SEM (cell line): ENCODE data around the gene RIPOR3.

GRCh38 chr20:50450880-50452069 lies 58.9 kb upstream of the PTPN1 start:
- PRO-cap = unidirectional peak, plus-strand start at chr20:50451173

GRCh38 chr20:50567913-50568298 lies 57.7 kb downstream of the PTPN1 start:
- PRO-cap = no peak

DNA sequence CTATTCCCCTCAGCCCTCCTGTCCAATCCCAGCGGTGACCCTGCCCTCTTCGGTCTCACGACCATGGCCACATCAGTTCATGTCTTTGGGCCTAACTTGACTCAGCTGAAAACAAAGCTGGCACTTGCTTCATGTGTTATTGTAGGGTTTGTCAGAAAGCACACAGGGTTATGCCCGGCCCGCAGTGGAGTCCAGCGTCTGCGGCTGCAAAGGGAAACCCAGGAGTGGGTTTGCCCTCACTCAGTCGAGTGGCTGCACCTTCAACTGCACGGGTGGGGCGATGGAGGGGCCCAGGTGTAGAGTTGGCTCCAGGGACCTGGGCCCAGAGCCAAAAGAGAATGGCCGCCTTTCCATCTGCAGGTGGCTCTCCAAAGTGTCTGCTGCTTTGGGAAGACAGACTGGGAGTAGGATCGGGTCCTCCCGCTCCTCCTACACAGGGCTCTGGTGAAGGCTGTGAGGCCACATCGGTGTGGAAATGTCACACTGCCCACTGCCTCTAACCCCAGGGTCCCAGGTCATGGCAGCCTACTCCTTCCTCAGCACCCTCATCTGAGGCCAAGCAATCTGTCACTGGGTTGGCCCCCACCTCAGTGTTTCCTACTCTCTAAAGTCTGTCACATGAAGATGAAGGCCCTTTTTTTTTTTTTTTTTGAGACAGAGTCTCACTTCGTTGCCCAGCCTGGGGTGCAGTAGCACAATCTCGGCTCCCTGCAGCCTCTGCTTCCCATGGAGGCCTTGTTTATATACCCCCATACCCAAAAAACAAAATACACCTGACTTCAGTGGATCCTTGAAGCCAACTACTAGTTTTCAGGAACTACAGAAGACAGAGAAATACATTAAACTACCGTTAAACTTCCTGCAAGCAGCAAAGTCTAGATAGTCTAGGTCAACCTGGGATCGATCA lies 80.3 kb downstream of the PTPN1 start:
- PRO-cap = no peak

DNA sequence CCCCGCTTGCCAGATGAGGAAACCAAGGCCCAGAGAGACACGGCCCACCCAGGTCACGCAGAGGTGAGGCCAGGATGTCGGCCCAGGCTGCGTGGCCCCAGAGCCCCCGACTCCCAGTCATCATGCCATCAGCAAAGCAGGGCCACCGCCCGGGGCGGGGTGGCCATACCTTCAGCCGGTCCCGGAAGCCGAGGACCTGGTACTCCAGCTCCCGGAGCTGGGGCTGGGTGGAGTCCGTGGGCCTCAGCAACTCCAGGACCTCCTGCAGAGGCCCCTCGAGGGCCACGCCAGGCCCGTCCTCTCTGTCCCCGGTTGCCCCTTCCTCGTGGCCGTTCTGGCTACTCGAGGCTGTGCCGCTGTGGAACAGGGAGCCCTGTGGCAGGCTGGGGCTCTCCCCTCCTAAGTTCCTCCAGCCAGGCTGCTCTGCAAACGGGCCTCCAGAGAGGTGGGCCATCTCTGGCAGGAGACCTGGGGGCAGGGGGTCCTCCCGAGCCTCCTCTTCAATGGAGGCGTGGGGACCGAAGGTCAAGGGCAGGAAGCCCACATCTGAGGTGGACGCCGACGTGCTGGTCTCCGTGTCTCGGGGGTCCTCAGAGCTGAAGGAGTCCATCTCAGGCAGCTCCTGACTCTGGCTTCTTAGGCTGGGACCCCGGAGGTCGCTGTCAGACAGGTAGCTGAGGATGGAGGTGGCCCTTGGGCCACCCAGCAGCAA lies 89.3 kb downstream of the RIPOR3 start:
- PRO-cap = no peak

DNA sequence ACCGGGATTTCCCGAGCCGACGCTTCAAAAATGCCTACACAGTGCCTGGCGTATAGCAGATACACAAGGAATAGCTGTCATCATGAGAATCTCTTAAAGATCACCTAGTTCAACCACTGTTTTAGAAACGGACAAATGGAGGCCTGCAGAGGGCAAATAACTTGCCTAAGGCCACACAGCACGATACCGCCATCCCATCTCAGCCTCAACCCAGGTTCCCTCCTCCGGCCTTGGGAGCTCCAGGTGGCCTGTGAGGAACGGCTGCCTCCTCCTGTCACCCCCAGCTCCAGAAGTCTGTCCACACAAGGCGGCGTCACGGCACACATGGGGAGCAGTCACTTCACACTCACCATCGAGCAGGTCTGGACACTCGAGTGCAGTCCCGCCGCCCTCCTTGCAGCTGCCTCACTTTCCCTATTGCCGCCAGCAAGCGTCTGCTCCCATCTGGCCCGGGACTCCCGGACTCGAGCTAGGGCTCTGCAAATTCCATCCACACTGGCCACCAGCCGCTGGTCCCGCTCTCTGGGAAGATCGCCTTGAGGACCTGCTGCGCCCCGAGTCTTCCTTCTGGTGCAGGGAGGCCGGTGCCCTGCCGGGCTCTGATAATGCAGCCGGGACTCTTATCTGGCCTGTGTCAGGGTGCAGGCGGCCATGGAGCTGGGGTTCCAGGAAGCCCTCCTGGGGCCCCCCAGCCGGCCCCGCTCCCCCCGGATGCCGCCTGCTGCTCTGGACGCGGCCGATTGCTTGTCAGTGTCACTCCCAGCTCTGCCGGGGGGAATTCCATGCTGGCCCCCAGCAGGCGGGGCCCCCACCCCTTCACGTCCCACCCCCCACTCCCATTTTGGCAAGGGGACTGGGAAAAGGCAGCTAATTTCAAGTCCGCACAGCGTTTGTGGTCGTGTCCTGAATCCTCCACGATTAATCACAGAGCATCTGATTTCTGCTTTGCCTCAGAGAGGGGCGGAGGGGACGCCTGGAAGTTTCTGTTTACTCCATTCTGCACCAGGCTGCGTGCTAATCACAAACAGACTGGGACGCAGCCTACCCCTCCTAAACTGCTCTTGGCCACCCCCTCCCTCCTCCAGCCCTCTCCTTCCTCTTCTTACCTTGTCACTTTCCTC lies at the start of gene RIPOR3:
RIPOR3 (minus strand) TSS at position 767 of the 1,121 bp plus-strand sequence.
- PRO-cap = no peak

- PRO-cap = no peak
These were observed 3.4 kb upstream of the PARD6B start for GRCh38 chr20:50727844-50728540.

DNA sequence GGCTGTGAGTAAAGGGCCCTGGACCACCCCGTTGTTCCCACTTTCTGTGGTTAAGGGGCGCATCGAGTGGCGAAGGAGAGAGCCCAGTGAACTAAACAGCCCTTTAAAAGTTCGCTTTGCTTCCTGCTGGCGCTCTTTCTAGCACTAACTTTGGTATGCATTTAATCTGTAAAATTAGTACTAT lies 723 bp downstream of the PARD6B start:
- PRO-cap = no peak

GRCh38 chr20:50732395-50732841 lies 1.0 kb downstream of the PARD6B start:
- PRO-cap = no peak

DNA sequence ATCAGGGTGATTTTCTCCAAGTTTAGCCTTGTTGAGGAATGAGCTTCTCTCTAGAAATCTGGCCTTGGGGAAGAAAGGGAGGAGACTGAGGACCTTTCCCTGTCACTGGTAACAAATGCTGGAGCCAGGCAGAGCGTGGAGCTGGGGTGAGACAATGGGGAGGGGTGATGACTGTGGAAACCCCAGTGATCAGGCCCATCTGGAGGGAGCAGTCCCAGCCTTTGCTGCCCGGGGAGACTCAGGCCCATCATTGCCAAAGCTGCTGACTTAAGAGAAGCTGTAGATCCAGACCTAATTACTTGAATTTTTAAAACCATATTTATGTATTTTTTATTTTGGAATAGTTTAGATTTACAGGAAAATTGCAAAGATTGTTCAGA lies 31.3 kb downstream of the BCAS4 start:
- PRO-cap = no peak

- PRO-cap = no peak
These were observed 39.8 kb downstream of the ADNP start for GRCh38 chr20:50891093-50892097.

GRCh38 chr20:50955110-50955337 lies 3.3 kb downstream of the DPM1 start:
- PRO-cap = no peak

GRCh38 chr20:50982539-50982711 lies 23.8 kb downstream of the MOCS3 start:
- PRO-cap = no peak

DNA sequence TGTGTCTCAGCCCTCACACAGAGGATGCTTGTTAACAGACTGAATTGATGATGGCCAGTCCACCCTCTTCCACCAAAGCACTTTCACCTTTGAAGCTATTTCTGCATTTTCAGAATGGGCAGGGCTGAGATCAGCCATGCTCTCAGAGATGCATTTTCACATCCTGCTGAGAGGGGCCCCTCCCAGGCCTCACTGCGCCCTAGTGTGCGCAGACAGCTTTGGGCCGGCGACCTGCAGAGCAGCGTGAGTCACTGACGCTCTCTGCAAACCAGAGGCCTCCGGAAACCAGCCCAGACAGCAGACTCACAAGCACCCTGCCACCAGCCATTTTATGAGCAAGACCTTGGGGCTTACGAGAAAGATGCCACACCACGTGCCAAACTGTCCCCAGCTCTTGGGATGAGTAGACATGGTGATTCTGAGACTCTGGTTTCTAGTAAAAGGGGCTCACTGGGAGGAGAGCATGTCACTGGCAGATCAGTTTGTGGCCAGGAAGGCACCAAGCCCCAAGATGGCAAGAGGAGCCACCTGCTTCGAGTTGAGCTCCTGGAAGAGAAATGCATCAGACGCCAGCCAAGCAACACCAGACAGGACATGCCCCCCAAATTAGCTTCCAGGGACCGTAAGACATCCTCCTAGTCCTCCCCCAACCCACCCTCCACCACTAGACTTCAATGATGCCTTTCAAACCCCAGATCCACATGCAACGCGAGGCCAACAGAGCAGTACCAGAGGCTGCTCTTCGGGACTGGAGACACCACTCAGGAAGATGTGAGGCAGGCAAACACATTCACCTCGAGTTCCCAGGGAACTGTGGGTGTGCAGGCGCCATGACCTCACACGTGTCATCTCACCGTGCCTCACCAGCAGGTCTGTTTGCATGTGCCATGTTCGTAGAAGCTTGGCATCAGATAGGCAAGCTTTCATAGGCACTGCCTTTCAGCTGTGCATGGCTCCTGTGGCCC lies 137.6 kb downstream of the NFATC2 start:
- PRO-cap = no peak

GRCh38 chr20:51491906-51493238 lies 50.1 kb downstream of the NFATC2 start:
- PRO-cap = no peak

DNA sequence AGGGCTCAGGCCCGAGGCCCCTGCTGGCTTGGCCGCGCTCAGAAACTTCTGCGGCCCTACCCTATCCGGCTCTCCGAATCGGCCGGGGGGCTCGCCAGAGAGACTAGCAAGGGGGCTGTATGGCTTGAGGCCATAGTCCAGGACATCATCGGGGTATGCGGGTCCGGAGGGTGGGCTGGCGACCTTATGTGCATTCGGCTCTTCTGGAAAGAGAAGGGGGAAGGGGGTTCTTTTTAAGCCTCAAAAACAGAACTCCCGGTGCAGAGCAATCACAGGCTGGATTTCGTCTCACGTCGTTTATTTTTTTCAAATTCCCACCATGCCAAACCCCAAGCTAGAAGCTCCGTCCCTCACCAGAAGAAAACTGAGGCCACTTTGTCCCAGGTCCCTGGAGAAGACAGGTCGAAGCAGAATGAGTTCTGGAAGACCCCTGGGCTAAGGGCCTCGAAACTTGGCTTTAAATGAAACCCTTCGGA lies 18.6 kb downstream of the NFATC2 start:
- PRO-cap = no peak

GRCh38 chr20:51563762-51564537 lies 21.4 kb upstream of the NFATC2 start:
- PRO-cap = no peak

DNA sequence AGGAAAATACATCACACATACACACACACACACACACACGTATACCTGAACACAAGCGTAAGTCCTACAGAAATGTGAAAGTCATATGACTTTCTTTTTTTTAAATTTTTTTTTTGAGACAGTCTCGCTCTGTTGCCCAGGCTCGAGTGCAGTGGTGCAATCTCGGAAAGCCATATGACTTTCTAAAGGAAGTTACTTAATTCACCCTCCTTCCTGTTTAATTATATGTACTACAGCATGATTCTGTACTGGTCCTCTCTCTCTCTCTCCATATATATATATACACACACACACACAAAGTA lies 108.3 kb upstream of the NFATC2 start:
- PRO-cap = no peak

DNA sequence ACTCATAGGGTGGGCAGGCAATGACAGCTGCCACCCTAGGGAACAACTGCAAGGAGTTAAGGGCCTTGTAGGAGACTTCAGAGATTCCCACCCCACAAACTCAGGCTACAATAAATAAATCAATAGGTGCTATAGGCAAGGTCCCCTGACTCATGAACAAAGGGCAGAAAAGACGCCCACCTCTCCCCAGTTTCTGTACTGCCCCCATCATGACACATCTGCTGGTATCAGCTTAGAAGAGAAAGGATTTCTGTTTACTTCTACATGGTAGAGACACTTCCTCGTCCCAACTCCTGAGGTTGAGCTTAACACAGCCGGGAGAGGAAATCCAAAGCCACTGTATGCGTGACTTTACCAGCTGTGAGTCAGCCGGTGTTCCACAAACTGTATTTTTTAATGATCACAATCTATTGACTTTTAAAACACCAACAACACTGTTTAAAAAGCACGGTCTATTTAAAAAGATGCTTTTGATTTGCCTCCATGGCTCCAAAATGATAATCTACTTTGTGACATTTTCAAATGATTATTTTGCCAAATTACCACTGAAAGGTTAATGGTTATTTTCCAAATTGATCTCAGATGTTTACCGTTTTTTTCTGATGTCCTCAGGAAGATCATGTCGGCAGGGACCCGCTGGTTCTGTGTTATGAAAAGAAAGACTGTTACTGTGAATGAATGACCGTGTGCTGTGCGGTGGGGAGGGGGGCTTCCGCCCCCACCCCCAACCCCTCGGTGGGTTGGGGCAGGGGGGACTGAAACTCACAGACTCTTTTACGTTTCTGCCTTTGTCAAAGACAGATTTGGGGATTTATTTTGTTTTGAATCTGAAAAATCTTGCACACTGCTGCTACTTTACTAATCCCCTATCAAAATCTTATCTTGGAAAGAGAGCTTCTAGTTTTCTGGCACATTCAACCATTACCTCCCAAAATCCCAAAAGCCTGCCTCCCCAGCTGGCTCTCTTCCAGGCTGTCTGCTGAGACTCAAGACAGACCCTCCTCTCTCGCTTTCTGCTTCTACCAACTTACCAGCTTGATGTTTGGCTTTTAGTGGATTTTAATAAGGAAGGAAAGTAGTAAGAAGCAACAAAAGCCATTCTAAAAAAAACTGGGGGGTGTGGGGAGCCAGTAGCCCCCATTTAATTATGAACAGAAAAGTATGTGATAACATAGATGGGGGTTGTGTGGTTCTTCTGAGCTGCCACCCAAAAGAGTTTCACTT lies 72.3 kb downstream of the ATP9A start:
- PRO-cap = no peak

- PRO-cap = no peak
These were observed 18.6 kb downstream of the ATP9A start for GRCh38 chr20:51749623-51749998.

DNA sequence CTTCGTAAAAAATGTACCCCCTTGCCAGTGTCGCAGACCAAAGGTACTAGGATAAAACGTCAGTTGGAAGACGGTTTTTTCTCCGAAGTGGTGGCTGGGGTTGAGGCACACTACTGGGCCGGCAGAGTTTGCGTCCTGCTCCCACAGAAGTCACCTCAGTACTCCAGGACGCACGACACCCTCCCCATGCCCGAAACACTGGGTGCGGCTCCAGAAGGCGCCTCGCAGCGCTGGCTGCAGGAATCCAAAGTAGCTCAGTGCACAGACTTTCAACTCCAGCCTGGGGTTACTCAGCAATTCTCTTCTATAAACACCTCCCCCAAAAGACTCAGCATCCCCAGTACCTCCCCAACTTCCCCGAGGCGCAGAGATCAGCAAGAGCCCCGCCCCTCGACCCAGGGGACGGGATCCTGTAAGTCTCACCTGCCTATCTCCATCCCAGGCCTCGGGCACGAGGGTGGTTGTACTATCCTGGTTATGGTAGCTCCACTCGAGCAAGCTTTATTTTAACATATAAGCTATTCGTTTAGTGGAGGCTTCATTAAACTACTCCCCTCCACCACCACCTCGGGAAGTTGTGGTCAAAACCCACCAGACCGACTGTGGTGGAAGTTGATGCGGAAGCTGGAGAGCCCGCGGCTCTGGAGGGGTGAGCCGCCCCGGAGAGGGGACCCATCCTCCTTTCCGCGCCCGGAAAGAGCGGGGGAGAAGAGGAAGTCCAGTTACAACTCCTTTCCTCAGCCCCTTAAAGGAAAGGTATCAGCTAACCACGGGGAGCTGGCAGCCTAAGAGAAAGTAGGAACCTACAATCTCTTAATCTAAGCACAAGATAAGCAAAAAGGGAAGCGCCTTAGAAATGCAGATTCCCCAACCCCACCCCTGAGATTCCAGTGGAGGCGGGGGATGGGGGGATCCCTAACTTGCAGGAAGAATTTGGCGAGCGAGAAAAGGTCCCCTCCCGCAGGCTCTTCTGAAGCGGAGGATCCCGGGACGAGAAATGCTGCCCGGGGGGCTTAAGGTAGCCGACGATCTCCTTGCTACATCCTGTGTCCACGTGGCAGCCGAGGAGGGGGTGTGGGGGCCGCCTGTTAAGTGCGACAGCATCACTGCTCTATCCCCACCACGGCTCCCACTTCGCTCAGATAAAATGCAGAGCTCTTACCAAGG lies 87.8 kb downstream of the ZFP64 start:
- PRO-cap = unidirectional peak, plus-strand start at position 594 of the sequence